Camera-type eye (tissue), 1 donor: ENCODE measurements around a stretch of chr14.

GRCh38 chr14:49633780-49634201, 1.3 kb downstream of the DNAAF2 start:
- RAMPAGE, long total RNA = no peak

GRCh38 chr14:49800265-49800992, 32.5 kb downstream of the KLHDC2 start:
- RAMPAGE, long total RNA = no peak

GRCh38 chr14:49837796-49838358, 14.7 kb downstream of the NEMF start:
- RAMPAGE, long total RNA = no peak

DNA sequence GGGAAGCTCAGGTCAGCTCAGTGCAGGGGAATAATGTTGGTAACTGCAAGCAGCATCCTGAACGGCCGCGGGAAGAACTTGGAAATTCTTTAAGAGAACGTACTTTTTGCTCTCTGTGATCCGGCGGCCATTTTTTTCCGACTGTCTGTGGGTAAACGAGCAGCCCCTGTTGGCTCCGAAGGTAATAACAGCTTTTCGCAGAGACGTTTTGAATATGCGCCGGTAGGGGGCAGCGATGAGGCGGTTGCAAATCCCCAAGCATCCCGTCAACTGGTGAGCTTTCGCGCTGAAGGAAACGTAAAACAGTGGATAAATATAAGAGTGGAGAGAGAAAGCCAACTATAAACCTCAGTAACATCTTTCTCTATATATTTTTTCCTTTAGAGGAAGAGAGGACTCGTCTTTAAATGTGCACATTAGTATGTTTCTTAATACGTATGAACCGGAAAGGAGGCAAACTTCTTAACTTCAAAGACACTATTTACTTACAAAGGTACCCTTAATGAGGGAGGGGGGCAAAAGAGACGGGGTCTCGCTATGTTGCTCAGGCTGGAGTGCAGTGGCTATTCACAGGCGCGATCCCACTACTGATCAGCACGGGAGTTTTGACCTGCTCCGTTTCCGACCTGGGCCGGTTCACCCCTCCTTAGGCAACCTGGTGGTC, 9.6 kb upstream of the NEMF start:
- RAMPAGE, long total RNA = no peak

GRCh38 chr14:49894272-49894729, 1.4 kb downstream of the ARF6 start:
- RAMPAGE, long total RNA = no peak

- RAMPAGE, long total RNA = no peak
Observed at GRCh38 chr14:49895176-49896429, 2.7 kb downstream of the ARF6 start.

- RAMPAGE, long total RNA = no peak
Observed at GRCh38 chr14:49951910-49952412, 59.1 kb downstream of the ARF6 start.

GRCh38 chr14:49957366-49957823, 64.5 kb downstream of the ARF6 start:
- RAMPAGE, long total RNA = no peak

GRCh38 chr14:49975860-49976279, 83.0 kb downstream of the ARF6 start:
- RAMPAGE, long total RNA = no peak

GRCh38 chr14:50008653-50009467, 107.5 kb downstream of the VCPKMT start:
- RAMPAGE, long total RNA = no peak

GRCh38 chr14:50023451-50024161, 92.8 kb downstream of the VCPKMT start:
- RAMPAGE, long total RNA = no peak

GRCh38 chr14:50043832-50044460, 72.4 kb downstream of the VCPKMT start:
- RAMPAGE, long total RNA = no peak

DNA sequence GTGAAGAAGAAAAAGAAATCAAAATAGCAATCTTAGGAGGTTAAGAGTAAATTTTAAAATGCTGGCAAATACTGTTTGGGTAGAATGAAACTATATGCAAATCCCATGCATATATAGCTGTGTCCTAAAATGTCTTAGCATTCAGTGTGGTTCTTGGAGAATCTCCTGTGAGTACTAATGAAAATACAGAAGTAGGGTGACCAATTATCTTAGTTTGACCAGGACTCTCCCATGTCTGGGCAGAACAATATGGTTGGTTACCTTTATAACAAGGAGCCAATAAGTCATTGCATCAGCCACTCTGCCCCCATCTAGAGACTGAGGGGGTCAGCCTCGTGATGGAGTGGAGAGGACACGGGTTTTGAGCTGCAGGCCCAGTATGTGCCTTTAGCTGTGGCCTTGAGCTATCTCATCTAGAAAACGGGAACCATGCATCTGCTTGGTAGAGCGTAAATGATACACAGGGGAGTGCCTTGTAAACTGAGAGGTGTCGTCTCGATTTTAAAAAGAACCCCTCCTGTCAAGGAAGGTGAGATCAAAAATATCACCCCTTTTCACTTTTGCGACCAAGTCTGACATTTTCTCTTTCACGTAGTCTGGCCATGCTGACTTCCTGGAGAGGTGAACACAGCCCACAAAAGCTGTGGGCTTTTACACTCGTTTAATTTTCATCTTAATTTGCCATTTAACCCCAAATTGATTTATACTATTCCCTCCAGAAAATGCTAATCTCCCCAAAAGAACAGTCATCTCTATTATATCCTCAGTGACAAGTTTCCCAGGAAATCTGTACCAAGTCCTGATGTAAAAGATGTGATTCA, 30.9 kb downstream of the VCPKMT start:
- RAMPAGE, long total RNA = no peak

DNA sequence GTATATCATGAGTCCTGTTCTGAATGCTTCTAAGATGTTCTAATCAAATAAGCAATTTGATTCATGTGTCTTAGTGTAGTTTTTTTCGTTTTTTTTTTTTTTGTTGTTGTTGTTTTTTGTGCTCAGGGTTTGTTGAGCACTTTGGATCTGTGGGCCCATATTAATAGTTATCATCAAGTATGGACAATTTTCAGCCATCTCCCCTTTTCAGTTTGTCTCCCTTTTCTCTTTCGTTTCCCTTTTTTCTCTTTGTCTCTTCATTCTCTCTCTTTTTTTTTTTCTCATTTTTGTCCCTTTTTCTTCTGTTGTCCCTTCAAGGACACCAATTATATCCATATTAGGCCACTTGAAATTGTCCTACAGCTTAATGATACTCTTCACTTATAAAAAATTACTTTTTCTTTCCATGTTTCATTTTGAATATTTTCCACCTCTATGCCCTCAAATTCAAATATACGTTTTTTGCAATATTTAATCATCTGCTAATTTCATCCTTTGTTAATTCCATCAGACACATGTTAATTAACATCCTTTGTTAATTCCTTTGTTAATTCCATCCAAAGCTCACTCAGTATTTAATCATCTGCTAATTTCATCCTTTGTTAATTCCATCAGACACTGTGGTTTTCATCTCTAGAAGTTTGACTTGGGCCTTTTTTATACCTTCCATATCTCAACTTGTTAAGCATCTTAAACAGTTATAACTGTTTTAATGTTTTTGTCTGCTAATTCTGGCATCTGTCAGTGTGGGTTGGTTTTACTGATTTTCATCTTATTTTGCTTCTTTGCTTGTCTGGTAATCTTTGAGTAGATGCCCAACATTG, 53.2 kb downstream of the MAP4K5 start:
- RAMPAGE, long total RNA = no peak

GRCh38 chr14:50515222-50516091, 16.9 kb downstream of the MAP4K5 start:
- RAMPAGE, long total RNA = no peak

DNA sequence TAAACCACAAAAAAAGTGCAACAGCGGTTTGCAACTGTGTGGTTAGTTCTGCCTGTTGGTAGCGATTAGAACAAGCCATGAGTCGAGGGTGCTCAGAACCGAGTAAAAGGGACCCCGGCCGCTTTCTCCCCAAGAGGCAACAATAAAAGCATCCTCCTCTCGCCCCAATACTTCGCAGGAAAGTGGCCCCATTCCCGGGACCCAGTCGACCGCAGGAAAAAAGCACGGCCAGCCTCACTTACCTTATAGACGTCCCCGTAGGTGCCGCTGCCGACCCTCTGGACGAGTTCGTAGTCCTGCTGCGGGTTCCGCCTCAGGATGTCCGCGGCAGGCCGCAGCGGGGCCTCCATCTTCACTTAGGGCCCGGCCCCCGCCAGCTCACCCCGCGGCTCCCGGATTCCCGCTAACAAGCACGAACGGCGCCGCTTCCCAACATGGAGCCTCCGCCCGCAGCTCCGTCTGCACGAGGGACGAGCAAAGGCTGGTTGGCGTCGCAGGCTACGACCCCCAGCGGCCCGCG, 609 bp downstream of the MAP4K5 start:
- RAMPAGE, long total RNA = no peak

DNA sequence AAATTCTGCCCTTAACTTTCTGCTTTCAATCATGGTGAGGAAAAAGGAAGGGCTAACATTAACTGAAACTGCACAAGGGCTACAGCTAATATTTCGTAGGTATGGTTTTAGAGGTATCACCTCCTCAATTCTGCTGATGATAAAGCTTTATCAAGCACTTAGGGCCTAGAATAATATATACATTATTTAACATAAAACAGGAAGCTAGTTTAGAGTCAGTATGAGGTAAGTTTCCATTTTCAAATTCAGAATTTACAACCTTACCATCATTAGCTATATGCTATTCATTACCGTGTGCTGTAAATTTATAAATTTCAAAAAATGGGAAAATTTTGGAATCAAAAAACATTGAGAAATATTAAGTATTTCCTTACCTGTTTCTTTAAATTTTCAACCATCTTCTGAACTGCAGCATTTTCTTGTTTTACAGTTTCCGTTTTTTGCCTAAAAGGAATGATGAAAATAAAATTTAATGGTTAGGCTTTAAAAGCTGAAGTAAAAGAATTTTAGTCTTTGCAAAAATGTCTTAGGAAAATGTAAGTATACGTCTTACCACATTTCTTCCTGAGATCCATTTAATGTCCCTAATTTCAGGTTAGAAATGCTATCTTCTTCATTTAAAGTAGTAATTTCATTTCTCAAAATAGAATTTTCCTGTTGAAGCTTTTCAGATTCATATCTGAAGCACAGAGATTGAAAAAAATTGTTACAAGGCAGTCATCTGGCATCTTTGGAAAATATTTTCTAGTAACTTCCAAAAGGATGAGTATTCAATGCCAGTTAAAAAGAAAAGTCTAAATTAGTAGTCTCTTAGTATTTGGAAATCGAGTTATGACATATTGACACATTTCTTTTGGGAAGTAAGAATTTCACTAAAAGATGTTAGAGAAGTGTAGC, 76.5 kb downstream of the NIN start:
- RAMPAGE, long total RNA = no peak

DNA sequence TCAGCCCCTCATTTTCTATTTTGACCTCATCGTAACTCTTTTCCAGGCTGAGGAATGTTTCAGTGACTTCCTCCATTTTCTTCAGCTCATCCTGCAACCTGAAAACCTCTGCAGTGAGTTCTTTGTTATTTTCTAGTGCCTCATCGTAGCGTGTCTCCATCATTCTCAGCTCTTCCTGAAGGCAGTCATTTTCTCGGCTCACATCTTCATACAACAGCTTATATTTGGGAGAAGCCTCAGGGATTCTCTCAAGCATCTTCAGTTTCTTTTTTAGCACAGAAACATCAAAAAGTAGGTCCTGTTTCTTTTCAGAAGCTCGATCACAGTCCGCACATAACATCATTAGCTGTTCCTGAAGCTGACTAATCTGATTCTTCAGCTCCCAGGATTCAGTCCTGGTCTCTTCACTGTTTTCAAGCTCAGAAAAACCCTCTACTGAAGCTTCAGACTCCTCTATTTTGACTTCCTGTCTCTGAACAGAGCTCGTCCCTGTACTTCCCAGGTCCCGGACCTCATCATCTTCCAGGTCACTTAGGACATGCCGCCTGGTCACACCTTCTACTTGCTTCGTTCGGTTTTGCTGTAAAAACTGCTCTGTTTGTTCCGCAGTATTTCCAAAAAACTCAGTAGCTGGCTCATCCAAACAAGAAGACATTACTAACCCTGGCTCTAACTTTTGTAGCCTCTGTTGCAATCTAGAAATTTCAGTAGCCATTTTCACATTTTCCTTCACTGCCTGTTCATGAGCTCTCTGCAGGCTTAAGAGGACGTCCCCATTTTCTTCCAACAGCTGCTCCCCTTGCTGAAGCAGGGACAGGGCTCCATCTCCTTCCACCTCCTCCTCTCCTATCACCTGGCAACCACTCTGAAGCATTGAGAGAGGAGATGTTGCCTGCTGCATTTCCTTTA, 73.6 kb downstream of the NIN start:
- RAMPAGE, long total RNA = no peak

DNA sequence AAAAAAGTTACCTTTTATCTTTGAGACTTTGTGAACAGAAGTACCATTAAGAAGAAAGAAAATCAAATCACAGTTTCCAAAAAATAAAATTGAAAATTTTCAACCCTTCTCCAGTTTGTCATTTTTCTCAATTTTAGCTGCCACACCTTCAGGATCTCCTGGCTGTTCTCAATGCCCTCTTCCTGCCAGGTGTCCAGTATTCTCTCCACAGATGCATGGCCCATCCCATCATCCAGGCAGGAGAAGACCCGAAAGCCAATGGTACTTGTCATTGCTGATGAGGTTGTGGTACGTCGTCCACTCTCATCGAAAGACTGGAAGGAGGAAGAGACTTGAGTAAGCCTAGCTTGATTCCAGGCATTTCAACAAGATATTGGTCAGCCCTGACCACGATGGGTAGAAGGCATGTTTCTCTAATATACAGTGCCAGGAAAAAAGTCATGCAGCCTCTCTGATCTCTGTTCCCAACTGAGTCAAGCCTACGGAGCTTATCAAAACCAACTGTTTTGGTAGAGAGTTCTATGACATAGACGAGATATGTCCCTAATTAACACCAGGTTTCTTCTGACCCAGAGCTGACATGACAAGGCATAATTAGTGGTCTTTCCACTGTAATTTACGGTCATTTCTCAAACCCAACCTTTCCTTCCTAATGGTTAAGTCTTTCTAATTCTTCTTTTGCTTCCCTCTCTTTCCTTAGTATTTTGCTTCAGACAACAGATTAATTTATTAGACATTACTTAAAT, 58.6 kb downstream of the NIN start:
- RAMPAGE, long total RNA = no peak

DNA sequence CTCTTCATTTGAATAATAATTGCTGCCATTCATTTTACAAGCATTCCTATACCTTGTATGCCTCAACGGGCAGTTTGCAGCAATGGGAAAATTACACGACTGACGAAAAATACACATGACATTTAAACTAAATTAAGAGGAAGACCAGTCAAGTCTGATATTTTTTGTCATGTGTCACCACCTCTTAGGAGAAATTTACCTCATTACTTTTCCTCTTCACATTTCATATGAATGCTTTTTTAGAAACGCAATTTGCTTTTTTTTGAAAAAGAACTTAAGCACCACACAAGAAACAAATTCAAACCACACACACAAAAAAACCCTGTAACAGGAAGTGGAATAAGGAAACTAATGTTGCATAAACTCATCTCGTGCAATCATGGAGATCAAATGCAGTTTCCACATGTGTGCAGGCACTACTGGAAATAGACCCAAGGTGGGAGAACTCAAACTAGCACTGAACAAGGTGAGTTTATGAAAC, 17.6 kb downstream of the NIN start:
- RAMPAGE, long total RNA = no peak